ENCODE measurements around a stretch of chr2.

- PRO-cap: no peak
Measured at GRCh38 chr2:186607612-186608180, 17.8 kb downstream of the ITGAV start.

DNA sequence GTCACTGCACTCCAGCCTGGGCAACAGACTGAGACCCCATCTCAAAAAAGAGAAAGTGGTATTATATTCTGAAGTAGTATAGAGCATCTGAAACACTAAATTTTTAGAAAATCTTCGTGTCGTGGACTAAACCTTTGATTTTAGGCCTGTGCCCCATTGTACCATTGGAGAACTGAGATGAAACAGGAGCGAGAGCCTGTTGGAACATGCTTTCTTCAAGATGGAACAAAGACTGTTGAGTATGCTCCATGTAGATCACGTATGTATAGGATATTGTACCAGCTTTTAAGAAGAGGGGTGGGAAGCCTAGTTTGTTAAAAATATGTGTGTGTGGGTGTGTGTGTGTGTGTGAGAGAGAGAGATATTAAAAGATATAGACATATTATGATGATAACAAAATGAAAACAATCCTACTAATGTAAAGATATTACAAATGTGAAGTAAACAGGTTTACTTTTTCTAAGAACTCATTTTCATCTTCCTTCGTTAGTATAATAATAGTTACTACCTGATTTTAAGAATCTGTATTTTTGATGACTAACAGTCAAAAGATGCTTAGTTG is 35.6 kb downstream of the ITGAV start:
- PRO-cap: no peak

- PRO-cap: no peak
Measured at GRCh38 chr2:186630461-186631198, 40.8 kb downstream of the ITGAV start.

DNA sequence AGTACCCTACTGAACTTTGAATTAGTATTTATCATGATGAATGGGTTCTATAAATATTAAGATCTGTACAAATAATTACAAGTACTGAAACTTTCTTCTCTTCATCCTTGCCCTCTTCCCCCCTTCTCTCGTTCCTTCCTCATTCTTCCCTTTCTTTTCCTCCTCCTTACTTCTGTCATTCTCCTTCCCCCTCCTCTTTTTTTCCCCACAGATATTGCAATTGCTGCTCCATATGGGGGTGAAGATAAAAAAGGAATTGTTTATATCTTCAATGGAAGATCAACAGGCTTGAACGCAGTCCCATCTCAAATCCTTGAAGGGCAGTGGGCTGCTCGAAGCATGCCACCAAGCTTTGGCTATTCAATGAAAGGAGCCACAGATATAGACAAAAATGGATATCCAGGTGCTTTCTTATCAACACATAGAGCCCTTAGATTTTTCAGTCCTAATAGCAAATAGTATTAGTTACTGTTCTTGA is 47.3 kb upstream of the FAM171B start:
- PRO-cap: no peak

- PRO-cap: unidirectional peak, plus-strand start at chr2:187547656
Measured at GRCh38 chr2:187547229-187548230, 6.7 kb downstream of the TFPI start.

- PRO-cap: no peak
Measured at GRCh38 chr2:187575261-187575932, 21.2 kb upstream of the TFPI start.

DNA sequence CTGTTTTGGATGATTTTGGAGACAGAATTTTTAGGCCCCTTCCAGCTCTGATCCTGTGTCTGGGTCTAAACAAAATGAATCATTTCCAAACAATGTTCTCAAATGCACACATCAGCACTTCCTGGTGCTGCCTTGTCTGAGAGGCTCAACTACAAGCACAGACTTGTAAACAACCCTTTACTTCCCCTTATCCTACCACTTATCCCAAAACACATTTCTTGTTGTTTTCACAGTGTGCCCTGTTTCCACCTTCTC is 71.3 kb upstream of the COL3A1 start:
- PRO-cap: no peak

DNA sequence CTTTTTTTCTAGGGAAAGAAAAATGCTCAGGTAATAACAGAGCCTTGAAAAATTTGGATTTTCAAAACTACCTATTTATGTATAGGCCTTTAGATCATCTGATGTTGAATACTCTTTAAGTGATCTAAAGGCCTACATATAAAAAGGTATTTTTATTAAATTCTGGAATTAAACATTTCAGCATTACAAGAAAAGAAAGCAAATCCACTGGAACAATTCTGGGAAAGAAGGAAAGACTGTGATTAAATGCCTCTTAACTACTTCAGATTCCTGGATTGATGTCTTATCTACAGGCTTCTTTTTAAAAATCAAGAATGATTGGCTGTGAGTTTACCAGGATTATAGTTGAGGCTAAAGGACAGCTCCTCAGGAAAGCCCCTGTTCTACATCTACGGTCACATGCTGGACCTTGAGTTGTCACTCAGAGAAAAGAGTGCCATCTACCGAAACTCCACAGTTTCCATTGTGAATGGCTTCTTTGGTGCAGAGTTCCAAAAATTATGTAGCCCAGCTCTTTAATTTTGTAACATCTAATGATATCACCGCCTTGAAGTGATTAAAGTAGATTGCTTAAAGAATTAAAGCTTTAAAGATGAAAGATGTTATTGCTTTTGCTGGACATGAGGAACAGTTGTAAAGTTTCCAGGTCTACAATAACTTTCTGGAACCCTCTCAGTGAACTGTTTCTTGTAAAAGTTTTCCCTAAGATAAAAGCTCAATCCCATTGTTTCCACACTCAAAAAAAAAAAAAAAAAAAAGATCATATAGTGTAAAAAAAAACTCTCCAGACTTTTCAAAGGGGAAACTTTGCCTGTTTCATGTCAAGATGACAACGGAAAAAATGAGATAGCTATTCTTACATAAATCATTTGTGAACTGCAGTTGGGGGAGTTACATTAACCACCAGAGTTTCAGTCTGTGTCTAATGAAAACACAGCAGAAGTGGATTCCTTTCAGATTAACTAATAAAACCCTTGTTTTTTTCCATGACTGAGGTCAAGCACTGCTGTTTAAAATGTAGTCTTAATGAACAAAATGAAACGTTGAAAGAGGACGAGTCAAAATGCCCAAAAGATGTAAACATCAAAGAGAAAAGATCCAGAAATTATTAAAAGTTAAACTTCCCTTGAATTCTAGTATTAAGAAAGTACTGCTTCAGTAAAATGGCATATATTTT is 4.2 kb downstream of the COL3A1 start:
- PRO-cap: no peak

DNA sequence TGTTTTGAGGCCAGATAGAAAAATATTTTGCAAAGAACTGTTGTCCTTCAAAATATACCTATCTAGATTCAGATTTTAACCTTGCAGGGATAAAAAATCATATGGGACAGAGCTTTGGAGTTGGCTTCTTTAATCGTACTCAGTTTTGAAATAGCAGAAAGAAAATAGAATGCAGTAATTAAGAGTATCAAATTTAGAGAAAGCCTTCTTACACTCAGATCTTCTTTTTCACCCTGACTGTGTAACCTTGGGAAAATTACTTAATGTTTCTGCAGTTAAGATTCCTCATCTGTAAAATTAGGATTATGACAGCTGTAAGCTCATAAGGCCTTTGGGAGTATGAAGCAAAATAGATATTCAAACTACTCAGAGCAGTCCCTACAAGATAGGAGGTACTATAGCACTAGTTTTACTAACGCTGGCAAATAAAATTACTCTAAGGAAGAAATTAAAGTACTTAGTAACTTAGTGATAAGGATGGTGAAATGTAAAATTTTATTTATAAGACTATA is 5.5 kb downstream of the COL3A1 start:
- PRO-cap: no peak

DNA sequence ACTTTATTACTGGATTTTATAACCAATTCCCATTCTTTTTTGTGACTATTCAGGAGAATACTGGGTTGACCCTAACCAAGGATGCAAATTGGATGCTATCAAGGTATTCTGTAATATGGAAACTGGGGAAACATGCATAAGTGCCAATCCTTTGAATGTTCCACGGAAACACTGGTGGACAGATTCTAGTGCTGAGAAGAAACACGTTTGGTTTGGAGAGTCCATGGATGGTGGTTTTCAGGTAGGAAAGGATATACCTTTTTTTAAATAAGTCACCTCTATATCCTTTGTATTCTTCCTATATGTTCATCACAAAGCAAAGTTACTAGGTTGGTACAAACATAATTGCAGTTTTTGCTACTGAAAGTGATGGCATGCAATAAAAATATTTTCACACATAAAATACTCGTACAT is 36.0 kb downstream of the COL3A1 start:
- PRO-cap: no peak

DNA sequence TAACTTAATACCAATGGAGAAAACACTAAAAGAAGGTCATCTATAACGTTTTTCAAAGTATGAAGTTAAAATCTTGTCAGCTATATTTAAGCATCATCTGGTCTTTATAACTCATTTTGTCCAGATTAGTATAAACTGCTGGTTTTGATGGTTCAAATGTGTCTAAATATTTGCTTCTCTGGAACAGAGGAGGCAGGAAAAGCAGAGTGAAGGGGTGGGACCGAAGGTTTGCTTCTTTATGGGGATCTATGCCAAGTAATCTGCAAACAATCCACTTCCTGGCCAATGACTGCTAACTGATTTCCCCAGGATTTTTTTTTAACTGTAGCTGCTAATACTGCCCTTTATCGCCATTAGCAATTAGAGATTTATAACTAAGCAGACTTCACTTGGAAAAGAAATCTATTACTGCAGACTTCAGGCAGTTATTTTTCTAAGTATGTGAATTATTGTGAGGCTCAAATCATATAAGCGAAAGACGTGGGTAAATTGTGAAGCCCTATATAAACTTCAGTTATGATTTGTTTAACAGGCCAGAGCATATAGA is 31.2 kb upstream of the COL5A2 start:
- PRO-cap: no peak

GRCh38 chr2:189261419-189261833 is 81.9 kb upstream of the COL5A2 start:
- PRO-cap: no peak

DNA sequence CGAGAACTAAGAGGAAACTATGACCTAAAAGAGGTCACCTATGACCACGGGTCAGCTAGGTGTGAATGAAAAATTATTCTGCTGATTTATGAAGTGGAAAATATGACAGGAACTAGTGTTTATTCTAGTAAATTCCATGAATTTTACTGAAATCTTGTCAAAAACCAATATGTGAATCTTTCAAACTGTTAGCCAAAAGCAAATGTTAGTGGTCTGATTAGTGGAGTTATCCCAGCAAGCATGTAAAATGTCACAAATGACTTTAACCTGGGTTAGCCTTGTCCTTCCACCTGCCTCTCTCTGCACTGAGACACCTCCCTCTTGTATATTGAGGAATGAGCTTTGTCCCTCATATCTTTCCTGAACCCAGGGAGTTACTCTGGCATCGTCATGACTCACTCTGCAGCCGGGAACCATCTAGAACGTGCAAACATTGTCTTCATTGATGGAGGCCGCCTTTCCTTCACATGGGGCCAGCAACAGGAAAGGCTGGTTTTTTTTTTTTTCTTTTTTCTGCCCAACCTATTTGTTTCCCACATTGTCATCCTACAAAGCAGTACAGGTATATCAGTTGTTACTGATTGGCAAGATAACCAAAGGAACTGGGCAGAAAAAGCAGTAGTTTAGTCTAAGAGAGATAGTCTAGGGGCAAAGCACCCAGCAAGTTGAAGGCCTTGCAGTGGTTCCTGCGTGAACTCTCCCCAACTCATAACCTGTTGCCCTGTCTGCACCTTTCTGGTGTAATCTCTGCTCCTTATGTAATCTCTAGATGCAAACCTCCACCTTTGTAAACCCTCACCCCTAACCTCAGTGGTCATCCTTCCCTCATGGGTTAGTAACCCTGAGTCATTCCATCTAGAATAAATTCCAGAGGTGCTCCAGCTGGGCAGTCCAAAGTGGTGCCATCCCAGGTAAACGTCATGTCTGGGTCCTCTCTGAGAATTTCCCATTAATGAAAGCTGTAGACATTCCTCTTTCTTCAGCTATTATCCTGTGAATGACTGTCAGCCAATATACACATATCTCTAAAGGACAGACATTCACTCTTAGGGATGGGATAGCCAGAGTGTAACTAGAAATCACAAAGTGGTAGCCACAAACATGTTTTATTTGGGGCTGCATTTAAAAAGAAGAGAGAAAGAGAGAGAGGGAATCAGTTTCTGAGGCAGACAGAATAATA is 38.3 kb downstream of the SLC40A1 start:
- PRO-cap: no peak

GRCh38 chr2:189574584-189575089 is 5.9 kb downstream of the SLC40A1 start:
- PRO-cap: no peak

- PRO-cap: no peak
Measured at GRCh38 chr2:189576275-189576909, 4.2 kb downstream of the SLC40A1 start.

GRCh38 chr2:189581262-189581852 is 771 bp upstream of the SLC40A1 start:
- PRO-cap: unidirectional peak, minus-strand start at chr2:189581385

- PRO-cap: bidirectional peak, plus-strand start at chr2:189658154, minus-strand start at chr2:189658017
Measured at GRCh38 chr2:189657550-189658345, 3.5 kb upstream of the ASDURF start.

- PRO-cap: no peak
Measured at GRCh38 chr2:189670256-189670781, 4.2 kb upstream of the ANKAR start.

- PRO-cap: no peak
Measured at GRCh38 chr2:189702680-189703442, 28.4 kb downstream of the ANKAR start.

GRCh38 chr2:189712656-189713272 is 38.3 kb downstream of the ANKAR start:
- PRO-cap: no peak